ENCODE data around the genes CFB, AGPAT1, NOTCH4 and HLA-DRB1.

GRCh38 chr6:31902630-31903019 lies 739 bp upstream of the ZBTB12 start:
- RRBS, result no CpG with 5 or more reads among the region's 10 CpGs

- RRBS, result no CpG with 5 or more reads among the region's 4 CpGs
Measured at GRCh38 chr6:31907395-31907685, 5.5 kb upstream of the ZBTB12 start.

DNA sequence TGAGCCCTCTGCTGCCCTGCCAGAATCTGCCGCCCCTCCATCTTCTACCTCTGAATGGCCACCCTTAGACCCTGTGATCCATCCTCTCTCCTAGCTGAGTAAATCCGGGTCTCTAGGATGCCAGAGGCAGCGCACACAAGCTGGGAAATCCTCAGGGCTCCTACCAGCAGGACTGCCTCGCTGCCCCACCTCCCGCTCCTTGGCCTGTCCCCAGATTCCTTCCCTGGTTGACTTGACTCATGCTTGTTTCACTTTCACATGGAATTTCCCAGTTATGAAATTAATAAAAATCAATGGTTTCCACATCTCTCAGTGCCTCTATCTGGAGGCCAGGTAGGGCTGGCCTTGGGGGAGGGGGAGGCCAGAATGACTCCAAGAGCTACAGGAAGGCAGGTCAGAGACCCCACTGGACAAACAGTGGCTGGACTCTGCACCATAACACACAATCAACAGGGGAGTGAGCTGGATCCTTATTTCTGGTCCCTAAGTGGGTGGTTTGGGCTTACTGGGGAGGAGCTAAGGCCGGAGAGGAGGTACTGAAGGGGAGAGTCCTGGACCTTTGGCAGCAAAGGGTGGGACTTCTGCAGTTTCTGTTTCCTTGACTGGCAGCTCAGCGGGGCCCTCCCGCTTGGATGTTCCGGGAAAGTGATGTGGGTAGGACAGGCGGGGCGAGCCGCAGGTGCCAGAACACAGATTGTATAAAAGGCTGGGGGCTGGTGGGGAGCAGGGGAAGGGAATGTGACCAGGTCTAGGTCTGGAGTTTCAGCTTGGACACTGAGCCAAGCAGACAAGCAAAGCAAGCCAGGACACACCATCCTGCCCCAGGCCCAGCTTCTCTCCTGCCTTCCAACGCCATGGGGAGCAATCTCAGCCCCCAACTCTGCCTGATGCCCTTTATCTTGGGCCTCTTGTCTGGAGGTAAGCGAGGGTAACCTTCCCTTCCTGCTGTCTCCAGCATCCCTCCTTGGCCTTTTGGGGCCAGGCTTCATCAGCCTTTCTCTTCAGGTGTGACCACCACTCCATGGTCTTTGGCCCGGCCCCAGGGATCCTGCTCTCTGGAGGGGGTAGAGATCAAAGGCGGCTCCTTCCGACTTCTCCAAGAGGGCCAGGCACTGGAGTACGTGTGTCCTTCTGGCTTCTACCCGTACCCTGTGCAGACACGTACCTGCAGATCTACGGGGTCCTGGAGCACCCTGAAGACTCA lies at the start of gene CFB:
TSS of gene CFB (plus strand) at position 728 of the 1,204 bp plus-strand sequence.
- RRBS, result no CpG with 5 or more reads among the region's 21 CpGs

DNA sequence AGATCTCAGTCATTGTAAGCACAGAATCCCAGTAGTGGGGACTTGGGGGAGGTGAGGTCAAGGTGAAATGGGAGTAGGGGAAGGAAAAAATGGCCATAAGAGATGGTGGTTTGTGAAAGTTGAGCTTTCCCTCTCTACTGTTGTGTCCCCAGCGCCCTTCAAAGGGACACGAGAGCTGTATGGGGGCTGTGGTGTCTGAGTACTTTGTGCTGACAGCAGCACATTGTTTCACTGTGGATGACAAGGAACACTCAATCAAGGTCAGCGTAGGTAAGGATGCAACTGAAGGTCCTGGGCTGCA lies 4.2 kb downstream of the CFB start:
- RRBS, result no CpG with 5 or more reads among the region's 3 CpGs

DNA sequence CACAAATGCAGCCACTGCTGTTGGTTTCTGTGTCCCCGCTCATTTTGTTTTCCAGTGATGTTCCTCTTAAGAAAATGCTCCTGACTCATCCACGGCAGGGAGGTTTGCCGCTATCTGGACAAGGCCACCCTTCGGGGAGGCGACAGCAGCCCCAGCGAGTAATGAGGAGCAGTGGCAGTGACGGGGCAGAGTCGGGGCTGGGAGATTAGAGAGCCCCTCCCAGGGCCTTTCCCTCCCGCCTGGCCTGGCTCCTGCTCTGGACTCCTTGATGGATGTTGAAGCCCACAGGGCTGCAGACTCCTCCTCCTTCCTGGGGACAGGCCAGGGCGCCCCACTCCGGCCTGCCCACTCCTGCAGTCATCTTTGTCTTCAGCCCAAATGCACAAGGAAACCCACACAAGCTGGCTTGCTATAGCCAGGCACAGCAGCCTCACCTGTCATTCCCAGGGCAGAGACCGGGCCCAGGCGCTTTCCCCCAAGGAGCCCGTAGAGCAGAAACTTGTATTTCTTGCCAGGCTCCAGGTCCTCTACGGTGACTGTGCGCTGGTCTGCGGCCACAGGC lies 7.6 kb downstream of the CYP21A2 start:
- RRBS, result no CpG with 5 or more reads among the region's 17 CpGs

DNA sequence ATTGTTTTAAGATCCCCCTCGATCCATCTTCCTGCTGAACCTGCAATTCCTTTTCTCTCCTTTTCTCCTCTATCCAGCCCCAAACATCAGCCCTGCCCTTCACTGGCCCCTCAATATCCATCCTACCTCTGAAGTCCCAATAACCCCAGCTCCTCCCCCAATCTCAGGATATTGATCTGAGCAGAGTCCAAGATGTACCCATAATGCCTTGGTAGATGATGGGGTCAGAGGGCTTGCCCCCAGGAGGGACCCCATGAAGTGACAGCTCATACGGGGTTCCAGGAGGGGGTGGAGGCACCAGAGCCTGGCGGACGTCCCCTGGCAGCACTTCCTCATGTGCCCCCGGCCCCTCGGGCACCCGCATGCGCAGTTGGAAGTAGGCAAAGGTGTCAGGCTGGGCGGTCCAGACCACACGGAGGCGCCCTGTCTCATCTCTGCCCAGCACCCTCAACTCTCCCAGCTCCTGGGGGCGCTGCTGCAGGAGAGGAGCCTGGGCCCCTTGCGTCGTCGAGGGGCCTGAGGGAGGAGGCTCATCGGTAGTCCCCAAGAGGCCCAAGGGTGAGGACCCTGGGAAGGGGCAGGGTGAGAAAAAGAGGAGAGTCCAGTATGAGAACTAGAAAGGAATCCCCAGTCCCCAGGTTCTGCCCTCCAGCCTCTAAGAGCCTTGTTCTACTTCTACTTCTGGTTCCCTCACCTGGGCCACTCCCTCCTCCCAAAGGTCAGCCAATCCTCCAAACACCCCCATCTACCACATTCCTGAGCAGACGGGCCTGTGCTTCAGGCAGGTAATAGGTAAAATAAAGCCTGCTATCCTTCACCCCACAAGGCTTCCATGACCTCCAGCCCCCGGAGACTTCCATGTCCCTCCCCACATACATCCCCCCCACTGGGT lies 23.3 kb downstream of the TNXB start:
- RRBS, result no CpG with 5 or more reads among the region's 18 CpGs

DNA sequence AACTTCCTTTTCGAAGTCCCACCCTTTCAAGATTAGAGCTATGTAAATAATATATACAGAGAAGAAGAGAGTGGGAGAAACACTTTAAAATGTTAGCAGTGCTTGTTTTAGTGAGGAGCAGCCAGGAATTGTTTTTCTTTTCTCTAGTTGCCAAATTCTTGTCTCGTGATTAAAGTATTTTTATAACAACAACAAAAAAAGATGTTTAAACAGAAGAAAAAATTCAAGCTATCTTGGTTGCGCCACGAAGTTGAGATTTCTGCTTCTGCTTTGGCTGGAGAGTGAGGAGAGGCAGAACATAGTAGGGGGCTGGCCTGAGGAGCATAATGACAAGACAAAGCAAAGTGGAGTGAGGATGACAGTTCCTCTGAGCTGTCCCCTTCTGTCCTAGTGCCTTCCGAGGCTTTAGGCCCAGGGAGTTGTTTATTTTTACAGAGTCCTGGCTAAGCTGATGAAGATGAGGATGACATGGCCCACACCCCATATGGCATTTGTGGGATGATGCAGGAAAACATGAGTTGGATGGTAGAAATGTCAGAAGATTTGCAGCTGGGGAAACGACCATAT lies 15.9 kb downstream of the TNXB start:
- RRBS, result no CpG with 5 or more reads among the region's 6 CpGs

GRCh38 chr6:32113520-32114443 lies 4.6 kb upstream of the TNXB start:
- RRBS, result no CpG with 5 or more reads among the region's 6 CpGs

GRCh38 chr6:32116982-32117546 lies 7.9 kb upstream of the TNXB start:
- RRBS, result no CpG with 5 or more reads among the region's 8 CpGs

GRCh38 chr6:32175689-32176431 lies at the start of gene AGPAT1:
Gene AGPAT1, minus strand, starts transcription at chr6:32176084.
- RRBS, result no CpG with 5 or more reads among the region's 26 CpGs

DNA sequence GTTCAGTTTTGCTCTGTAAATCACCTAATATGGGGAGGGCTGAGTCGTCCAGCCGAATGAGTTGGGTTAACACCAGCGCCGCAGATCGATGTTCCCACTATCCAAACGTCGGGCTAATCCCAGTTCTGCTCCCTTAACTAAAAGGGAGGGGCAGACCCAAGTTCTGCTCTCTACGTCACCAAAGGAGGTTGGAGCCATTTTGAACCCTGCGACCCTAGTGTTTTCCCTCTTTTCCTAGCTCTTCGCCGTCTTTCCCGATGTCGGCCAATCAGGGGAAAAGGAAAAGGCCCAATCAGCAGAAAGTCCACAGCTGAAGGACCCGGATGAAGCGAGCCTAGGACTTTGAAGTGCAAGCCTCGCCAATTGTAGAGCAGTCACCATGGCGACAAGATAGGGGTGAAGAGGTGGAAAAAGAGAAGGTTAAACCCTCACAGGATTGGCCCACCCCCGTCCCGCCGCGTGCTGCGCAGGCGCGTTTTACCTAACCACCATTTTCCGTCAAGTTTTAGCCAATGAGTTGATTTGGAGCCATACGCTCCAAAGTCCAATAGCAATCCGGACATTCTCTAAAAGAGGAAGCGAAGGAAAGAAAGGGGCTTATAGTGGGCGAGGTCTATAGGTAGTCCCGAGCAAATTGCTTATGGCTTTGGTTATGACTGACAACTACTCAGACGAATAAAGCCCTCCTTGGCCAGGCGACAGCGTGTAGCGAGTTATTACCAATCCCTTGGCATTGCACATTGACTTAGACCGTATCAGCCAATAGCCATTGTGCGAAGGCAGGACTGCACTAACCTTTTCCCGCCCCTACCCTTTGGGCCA lies 474 bp upstream of the RNF5 start:
- RRBS, result no CpG with 5 or more reads among the region's 37 CpGs

- RRBS, result no CpG with 5 or more reads among the region's 13 CpGs
Measured at GRCh38 chr6:32185734-32186307, 1.8 kb upstream of the AGER start.

DNA sequence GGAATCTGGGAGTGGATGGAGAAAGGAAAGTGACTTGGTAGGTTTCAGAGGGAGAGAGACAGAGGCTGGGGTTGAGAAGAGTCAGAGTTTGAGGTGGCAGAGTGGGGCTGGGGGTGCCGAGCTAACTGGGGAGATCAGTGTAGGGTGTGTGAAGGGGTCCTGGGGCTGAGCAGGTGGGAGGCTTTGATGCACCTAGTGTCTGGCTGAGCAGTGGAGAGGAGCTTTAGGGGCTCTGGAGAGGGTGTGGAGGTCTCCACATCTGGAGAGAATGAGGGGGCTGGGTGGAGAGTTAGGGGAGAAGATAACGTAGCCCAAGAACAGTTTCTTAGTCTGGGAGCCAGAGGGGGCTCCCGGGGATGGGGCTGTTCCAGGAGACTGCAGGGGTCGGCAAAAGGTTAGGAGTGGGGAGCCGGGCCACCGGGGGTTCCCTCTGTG lies 917 bp downstream of the PBX2 start:
- RRBS, result 2% methylated on average over 3 of the region's 6 CpGs

DNA sequence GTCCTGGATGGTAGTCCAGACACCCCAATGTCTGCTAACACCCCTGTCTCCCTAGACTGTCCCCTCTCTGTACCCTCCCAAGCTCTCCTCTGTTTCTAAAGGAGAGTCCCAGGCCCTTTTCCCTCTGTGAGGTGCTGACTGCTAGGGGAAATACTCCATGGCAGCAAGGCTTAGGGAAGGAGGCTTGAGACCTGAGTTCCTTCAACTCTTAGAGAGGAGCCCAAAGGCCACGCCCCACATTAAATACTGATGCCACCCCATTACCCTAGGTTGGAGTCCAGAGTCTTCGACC lies 9.1 kb upstream of the GPSM3 start:
- RRBS, result no CpG with 5 or more reads among the region's 2 CpGs

DNA sequence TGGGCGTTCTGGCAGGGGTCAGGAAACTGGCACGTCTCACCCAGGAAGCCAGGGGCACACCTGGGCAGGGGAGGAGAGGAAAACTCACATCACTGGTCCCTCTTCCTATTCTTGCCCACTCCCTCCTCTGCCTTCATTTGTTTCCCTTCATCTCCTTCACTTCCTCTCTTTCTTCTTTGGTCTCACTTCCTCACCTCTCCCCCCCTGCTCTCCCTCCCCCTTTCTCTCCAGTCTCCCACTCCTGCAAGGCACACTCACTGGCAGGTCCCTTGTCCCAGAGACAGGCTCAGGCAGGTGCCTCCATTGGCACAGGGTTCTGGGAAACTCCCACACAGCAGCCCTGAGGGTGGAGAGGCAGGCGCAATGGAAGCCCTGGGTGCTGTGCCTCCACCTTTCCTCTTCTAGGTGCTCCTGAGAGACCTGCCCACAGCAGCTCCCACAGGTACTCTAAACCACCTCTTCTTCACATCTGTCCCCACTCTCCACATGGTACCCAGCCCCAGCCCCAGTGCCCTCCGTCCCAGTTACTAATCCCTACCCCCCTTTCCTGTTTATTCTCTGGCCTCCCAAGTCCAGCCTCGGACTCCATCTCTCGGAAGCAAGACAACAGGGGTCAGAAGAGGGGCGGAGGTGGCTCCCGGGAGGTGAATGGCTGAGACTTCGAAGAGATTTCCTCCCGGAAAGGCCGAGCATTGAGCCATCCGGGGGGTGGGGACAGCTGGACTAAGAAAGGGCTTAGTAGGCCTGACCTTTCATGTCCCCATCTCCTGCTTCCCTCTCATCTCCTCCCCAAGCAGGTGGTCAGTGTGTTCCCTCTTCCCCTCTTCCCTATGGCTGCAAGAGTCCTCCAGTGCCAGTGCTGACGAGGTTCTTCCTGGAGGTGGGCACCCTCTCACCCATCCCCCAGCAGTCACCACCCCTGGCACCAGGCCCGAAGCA lies 851 bp downstream of the NOTCH4 start:
- RRBS, result 67% methylated on average over 1 of the region's 14 CpGs

- RRBS, result no CpG with 5 or more reads among the region's 7 CpGs
Measured at GRCh38 chr6:32223825-32224438, at the start of gene NOTCH4. Gene NOTCH4, minus strand, starts transcription at chr6:32224067.

DNA sequence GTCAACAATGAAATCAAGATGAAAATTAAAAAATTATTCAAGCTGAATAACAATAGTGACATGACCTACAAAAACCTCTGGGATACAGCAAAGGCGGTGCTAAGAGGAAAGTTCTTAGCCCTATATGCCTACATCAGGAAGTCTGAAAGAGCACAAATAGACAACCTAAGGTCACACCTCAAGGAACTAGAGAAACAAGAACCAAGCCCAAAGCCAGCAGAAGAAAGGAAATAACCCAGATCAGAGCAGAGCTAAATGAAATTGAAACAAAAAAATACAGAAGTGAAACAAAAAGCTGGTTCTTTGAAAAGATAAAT lies 47.5 kb upstream of the NOTCH4 start:
- RRBS, result no CpG with 5 or more reads among the region's 1 CpG

DNA sequence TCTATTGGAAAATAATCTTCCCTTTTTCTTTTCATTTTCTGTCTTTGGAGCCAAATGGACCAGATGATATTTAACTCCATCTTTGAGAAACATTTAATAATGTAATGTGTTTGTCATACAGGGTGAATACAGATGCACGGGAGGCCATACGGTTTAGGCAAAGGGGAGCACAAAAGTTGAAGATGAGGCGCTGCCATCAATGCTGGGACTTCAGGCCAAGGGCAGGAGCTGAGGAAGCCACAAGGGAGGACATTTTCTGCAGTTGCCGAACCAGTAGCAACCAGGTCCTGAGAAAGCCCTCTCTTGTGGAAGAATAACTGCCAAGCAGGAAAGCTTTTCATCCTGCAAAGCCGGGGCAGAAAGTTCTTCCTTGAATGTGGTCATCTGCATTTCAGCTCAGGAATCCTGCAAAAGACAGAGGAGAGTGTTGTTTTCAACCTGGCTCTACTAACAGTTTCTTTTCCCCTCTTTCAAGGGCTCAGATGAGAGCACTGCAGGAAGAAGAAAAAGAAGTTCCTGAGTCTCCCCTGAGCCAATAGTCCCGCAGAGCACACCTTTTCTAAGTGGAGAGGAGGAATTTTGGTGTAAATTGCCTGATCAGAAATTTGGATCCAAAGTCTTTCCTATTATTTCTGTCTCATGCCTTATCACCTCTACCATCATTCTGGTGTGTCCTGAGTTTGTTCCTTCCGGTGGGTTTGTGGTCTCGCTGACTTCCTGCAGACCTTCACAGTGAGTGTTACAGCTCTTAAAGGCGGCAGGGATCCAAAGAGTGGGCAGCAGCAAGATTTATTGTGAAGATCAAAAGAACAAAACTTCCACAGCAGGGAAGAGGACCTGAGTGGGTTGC lies 10.7 kb downstream of the HLA-DRB1 start:
- RRBS, result no CpG with 5 or more reads among the region's 9 CpGs

DNA sequence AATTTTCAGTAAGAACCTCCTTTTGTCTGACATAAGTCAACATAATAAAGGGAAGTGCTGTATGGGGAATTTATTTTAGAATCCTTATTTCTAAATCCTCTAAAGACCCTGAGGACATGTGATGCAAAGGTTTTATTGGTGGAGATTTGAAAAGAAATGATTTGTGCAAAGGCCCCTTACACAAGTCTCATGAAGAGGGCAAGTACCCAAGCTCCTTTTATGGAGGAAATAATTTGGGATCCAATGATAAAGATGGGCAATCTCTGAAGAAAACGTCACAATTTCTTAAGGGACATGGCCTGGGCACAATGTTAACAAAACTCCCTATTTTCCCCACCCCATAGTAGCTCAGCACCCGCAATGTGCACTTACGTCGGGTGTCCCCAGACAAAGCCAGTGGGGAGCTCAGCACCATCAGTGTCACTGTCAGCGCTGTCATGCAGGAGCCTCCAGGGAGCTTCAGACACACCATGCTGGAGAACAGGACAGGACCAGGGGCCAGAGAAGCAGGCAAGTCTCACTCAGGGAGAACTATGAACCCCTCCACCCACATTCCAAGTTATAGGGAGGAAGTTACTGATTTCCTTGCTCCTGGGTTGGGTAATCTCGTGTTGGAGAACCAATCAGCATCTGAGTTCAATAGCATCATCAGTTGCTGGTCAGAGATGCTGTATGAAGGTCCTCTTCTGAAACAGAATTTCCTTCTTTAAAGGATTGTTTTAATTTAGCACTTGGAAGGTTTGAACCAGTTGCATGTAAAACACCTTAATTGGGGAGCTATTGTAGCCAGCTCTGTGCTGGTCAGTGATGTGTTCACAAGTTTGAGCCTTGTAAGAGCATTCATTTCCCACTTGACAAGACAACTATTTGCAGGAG lies at the start of gene HLA-DRB1:
TSS of gene HLA-DRB1 (minus strand) at position 578 of the 876 bp plus-strand sequence.
- RRBS, result no CpG with 5 or more reads among the region's 6 CpGs